Osteoblast (primary cell): ENCODE measurements around a stretch of chr3.

- CAGE, long polyA plus RNA, result no peak
- RRBS, result no CpG with 5 or more reads among the region's 1 CpG
Measured at GRCh38 chr3:101564897-101565312, 3.2 kb downstream of the TRMT10C start.

GRCh38 chr3:101632154-101633651, 44.2 kb downstream of the ZBTB11 start:
- CAGE, long polyA plus RNA, result no peak
- RRBS, result no CpG with 5 or more reads among the region's 34 CpGs

- CAGE, long polyA plus RNA, result no peak
- RRBS, result no CpG with 5 or more reads among the region's 12 CpGs
Measured at GRCh38 chr3:101685516-101685971, 974 bp downstream of the RPL24 start.

DNA sequence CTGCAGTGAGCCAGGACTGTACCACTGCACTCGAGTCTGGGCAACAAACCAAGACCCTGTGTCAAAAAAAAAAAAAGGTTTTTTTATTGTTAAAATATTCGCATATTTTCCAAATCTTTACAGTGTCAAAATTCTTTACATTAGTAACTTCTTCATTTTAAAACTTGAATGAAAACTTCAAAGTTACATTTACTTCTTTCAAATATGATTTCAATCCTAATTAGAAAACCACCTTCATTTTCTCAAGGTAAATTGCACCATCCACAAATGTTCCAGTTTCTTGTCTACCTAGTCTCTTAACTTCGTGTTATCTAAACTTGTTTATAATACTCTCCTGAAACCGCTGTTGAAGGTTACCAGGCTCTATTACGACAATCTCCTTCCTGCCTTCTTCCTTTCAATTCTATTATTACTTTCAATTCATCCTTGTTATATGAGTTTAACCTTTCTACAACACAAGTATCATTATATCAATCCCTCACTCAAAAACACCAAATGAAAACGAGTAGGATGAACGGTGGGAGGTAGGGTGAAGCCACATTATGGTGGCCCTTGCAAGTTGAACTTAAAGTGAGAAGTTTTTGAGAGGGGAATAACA, 3.7 kb upstream of the CEP97 start:
- CAGE, long polyA plus RNA, result no peak
- RRBS, result no CpG with 5 or more reads among the region's 7 CpGs

GRCh38 chr3:101725115-101725626, 757 bp downstream of the CEP97 start:
- CAGE, long polyA plus RNA, result no peak
- RRBS, result no CpG with 5 or more reads among the region's 17 CpGs

- CAGE, long polyA plus RNA, result no peak
- RRBS, result no CpG with 5 or more reads among the region's 3 CpGs
Measured at GRCh38 chr3:101780573-101781102, 1.6 kb downstream of the NXPE3 start.

GRCh38 chr3:101791728-101792472, 12.9 kb downstream of the NXPE3 start:
- CAGE, long polyA plus RNA, result no peak
- RRBS, result no CpG with 5 or more reads among the region's 4 CpGs

- CAGE, long polyA plus RNA, result no peak
- RRBS, result no CpG with 5 or more reads among the region's 5 CpGs
Measured at GRCh38 chr3:101828355-101828989, 20.8 kb upstream of the NFKBIZ start.

DNA sequence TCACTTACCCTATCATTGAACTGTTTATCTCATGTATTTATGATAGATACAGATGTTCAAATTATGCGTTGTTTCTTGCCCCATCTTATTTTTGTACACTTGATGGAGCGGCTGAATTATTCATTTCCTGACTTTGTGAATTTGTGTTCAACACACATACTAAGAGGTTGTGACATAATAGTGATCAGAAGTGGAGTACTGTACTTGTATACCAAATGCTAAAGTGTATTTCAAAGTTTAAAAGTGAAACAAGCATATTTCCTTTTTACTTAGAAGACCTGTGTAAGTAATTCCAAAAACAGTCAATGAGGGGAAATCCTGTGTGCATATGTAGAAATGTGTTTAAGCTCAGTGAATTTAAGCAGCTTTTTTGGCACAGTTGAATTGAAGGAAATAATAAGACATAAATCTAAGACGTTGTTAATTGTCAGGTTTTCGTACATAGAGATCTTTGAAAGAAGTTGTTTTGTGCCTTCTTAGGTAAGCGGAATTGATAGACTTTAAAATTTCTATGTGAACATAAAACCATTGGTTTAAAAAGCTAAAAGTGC, 1.8 kb downstream of the NFKBIZ start:
- CAGE, long polyA plus RNA, result no peak
- RRBS, result no CpG with 5 or more reads among the region's 5 CpGs

DNA sequence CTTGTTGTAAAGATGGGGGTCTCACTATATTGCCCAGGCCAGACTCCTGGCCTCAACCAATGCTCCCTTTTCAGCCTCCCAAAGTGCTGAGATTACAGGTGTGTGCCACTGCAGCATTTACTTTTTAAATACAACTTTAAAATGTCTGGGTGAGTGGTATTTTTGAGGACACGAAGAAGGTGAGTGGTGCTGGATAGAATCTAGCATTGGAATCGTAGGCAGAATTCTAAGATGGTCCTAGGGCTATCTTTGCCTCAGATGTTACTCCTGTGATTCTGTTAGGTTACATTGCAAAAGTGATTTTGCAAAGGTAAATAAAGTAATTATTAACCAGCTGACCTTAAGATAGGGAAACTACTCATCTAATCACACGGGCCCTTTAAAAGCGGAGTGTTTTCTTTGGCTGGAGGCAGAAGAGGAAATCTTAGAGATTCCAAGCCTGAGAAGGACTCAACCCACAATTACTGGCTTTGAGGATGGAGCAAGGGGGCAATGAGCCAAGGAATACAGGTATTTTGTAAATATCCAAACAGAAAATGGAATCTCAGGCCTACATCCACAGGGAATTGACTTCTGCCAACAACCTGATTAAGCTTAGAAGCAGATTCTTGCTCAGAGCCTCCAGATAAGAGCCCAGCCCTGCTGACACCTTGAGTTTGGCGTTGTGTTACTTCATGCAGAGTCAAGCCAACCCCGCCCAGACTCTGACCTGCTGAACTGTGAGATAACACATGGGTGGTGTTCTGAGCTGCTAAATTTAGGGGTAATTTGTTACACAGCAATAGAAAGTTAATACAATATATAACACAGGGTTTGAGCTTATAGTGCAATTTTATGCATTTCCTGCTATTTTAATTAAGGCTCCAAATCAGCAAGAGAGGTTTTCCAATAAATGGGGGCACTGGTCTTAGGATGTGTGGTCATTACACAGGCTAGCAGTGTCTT, 19.2 kb downstream of the NFKBIZ start:
- CAGE, long polyA plus RNA, result no peak
- RRBS, result no CpG with 5 or more reads among the region's 6 CpGs

DNA sequence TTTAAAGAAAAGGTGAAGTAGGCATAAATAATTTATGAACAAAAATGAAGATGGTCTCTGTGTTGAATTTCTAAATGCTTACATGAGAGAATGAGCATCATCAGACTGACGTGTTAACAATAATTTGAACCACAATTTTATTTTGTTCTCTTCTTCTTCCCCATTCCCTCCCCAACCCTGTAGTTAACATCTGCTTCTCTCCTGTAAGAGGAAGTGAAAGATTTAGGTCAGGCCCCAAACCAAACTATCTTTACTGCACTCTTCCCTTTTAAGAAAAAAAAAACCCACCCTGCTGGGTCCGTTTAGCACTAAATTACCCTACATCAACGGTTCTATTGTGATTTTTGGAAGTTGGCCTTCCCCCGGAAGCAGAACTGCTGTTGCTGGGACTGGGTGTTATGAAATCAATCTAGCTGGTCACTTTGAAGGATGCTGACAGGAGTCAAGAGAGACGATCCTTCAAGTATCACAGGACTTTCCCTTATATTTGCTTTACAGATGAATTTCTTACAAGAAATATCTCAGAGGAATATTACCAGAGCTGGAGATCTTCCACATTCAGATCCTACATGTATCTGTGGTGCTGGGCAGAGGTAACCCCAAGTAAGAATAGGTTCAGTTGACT, 49.5 kb downstream of the NFKBIZ start:
- CAGE, long polyA plus RNA, result no peak
- RRBS, result no CpG with 5 or more reads among the region's 5 CpGs

DNA sequence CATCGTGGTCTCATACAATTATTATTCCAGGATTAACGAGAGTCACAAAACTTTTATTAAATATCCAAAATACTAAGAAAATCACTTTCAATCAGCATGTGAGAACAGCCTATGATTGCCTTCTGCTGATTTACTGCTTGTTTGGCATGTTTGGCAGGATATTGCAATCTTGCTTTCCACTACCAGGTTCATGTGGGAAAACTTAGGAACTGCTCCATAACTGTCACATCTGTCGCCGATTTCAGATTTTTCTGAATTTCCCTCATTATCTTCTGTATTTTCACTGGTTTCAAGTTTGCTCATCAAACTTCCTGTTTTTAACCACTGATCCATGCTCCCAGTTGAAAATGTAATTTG, 93.0 kb downstream of the NFKBIZ start:
- CAGE, long polyA plus RNA, result no peak
- RRBS, result no CpG with 5 or more reads among the region's 4 CpGs

- CAGE, long polyA plus RNA, result no peak
- RRBS, result no CpG with 5 or more reads among the region's 6 CpGs
Measured at GRCh38 chr3:102195179-102196018, 239.4 kb upstream of the ZPLD1 start.

- CAGE, long polyA plus RNA, result no peak
- RRBS, result no CpG with 5 or more reads among the region's 3 CpGs
Measured at GRCh38 chr3:102587081-102587631, 152.3 kb downstream of the ZPLD1 start.

- CAGE, long polyA plus RNA, result no peak
- RRBS, result no CpG with 5 or more reads among the region's 5 CpGs
Measured at GRCh38 chr3:104676132-104676650, 690.5 kb upstream of the ALCAM start.

- CAGE, long polyA plus RNA, result no peak
- RRBS, result no CpG with 5 or more reads among the region's 19 CpGs
Measured at GRCh38 chr3:105504269-105504879, 137.7 kb downstream of the ALCAM start.

DNA sequence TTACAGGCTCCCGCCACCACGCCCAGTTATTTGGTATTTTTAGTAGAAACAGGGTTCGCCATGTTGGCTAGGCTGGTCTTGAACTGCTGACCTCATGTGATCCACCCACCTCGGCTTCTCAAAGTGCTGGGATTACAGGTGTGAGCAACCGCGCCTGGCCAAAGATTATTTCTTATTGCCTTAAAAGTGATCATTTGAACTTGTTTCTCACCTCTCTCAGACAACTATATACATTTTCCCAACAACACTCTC, 142.9 kb downstream of the CBLB start:
- CAGE, long polyA plus RNA, result no peak
- RRBS, result no CpG with 5 or more reads among the region's 6 CpGs

DNA sequence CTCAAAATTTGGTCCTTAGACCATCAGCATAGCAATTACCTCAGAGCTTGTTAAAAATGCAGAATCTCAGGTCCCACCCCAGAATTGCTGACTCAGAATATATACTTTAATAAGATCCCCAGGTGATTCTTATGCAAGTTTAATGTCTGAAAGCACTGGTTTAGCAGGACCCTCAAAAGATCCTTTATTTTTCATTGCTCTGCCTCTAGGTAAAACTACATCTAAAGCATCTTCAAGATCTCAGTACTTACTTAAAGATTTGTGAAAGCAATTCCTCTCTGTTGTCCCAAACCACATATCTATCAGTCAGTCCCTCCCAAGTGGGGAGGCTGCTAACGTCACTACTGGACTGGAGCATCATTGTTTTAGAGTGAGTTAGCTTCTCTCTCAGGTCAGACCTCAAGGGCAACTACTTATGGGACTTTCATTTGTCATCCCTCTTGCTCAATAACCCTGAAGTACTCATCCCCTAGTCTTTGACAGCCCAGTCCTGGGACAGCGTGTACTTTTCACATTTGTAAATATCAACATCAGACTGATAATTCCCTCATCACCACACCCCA, 76.7 kb downstream of the CBLB start:
- CAGE, long polyA plus RNA, result no peak
- RRBS, result no CpG with 5 or more reads among the region's 2 CpGs

DNA sequence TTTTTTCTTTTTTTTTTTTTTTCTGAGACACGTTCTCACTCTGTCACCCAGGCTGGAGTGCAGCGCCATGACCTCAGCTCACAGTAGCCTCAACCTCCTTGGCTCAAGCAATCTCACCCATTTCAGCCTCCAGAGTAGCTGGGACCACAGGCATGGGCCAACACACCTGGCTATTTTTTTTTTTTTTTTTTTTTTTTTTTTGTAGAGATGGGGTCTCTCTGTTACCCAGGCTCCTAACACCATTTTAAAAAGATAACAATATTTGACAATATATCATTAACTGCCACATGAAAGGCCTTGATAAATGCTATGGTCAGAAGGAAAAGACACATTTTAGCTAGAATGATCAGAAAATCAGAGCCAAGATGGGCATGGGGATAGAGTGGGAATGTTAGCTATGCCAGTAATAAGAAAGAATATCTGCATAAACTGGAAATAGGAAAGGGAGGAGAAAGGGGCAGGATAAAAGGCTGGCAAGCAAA, 30.7 kb downstream of the CBLB start:
- CAGE, long polyA plus RNA, result no peak
- RRBS, result no CpG with 5 or more reads among the region's 2 CpGs

DNA sequence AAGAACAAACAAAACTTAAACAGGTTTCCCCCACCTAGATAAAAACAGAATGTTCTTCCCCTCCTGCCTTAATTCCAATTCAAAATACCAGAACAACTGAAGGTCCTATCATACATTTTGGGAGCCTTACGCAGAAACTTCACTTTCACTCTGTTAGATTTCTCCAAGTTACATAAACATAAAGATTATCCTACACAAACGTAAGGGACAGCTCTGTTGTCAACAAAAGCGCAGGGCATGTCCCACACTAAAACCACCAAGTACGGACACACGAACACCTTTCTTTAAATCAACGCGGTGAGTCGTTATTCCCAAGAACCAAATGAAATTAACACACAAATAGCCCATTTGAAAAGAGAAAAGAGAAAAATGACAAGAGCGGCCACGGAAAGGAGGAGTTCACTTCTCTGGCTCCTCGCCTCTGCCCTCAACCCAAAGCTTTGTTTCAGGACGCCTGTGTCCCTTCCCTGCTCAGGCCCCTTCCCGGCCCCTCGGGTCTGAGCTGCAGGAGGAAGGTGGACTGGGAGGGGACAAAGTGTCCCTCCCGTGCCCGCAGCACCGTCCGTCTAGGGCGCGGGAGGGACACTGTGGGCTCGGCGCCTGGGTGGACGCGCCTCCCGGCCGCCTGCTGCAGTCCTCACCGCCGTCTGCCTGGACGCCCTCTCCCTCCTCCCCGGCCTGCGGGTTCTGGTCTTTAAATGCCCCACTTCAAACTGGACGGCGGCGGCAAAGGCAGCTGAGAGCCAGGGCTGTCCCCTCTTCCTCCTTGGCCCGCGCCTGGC, 730 bp downstream of the CBLB start:
- CAGE, long polyA plus RNA, result no peak
- RRBS, result 2% methylated on average over 8 of the region's 36 CpGs